Skin of body (tissue), 2 donors: Measurements from ENCODE around the genes RPLP2, BRSK2 and KRTAP5-6.

- RAMPAGE, long total RNA, result start-site peak on the plus strand at chr11:809955-810019, 4,229 and 141 reads in 2 replicates
Measured at GRCh38 chr11:808941-810054, at the start of gene RPLP2. TSS of gene RPLP2 (plus strand) at chr11:809967.

DNA sequence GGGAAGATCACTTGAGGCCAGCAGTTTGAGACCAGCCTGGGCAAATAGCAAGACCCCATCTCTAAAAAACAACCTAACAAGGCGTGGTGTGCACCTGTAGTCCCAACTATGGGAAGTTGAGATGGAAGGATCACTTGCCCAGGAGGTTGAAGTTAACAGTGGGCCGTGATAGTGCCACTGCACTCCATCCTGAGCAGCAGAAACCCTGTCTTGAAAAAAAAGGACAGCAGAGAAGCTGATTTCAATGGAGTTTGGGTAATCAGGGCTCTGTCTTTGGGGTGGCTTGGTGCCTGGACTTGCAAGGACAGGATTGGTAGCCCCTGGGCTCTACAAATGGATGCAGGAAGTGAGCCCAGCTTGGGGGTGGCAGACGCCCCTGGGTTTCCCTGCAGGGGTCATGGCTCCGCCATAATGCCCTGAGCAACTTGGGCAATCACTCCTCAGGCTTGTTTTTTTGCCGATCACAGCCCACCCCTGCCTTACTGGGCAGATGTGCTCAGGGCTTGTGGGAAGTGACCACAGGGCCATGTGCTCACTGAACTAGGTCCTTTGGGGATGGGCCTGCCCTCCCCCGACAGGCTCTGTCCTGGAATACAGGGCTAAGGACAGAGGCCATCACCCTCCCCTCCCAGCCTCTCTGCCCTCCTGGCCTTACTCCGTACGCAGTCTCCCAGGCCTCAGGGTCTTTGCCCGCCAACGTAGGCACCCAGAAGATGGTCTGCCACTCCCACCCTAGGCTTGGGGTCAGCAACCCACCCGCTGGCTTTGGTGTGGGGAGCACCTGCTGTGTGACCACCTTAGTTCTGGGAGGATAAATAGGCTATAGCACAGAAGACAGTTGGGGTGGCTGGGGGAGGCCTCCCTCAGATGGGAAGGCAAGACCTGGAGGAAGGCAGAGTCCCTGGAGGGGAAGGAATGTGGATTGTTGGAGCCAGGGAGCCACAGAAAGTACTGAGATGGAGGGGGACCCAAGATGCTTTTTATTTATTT, 3.7 kb downstream of the RPLP2 start:
- RAMPAGE, long total RNA, result no peak

DNA sequence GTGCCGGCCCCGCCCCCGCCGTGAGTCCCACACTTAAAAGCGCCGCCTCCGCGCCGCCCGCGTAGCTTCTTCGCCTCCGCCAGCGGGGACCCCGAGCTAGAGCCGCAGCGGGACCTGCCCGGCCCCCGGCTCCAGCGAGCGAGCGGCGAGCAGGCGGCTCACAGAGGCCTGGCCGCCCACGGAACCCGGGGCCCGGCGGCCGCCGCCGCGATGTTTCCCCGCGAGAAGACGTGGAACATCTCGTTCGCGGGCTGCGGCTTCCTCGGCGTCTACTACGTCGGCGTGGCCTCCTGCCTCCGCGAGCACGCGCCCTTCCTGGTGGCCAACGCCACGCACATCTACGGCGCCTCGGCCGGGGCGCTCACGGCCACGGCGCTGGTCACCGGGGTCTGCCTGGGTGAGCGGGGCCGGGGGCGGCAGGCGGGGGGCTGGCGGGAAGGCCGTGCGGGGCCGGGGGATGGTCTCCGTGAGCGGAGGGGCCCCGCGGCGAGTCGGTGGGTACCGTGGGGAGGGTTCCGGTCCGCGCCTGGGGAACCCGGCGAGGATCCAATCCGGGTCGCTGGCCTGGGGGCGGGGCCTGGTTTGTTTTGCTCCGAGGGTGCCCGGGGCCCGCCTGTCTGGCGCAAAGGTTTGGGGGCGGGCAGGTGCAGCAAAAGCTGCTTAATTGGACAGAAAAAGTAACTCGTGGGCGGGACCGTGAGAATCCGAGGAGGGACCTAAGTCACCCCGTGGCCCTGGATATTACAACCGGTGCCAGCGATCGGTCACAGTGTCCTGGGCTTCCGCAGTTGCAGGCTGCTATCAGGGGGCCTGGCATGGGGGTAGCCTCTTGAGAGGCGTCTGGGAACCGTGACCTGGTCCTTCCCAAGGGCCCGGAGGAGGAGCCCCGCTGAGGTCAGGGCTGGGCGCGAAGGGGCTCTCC, 1.1 kb downstream of the PNPLA2 start:
- RAMPAGE, long total RNA, result no peak

DNA sequence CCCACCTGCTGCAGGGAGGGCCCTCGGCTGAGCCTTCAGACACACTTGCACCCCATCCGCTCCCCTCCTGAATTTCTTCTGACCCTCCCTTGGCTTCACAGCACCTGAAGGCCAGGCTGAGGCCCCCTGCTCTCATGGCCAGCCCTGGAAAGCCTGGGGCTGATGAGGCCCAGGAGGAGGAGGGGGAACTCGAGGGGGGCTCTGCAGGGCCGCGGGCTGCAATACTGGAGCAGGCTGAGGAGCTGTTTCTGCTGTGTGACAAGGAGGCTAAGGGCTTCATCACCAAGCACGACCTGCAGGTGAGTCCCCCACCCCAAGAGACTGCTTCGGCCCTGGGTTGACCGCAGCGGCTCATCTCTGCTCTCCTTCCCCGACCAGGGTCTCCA, 748 bp downstream of the CRACR2B start:
- RAMPAGE, long total RNA, result no peak

- RAMPAGE, long total RNA, result no peak
Measured at GRCh38 chr11:830721-831433, 1.9 kb upstream of the CD151 start.

GRCh38 chr11:834782-835344, 2.1 kb downstream of the CD151 start:
- RAMPAGE, long total RNA, result no peak

- RAMPAGE, long total RNA, result no peak
Measured at GRCh38 chr11:861105-861385, 18.4 kb downstream of the TSPAN4 start.

GRCh38 chr11:932250-932563, 6.5 kb downstream of the AP2A2 start:
- RAMPAGE, long total RNA, result no peak

GRCh38 chr11:1010668-1011409, 25.7 kb downstream of the MUC6 start:
- RAMPAGE, long total RNA, result no peak

DNA sequence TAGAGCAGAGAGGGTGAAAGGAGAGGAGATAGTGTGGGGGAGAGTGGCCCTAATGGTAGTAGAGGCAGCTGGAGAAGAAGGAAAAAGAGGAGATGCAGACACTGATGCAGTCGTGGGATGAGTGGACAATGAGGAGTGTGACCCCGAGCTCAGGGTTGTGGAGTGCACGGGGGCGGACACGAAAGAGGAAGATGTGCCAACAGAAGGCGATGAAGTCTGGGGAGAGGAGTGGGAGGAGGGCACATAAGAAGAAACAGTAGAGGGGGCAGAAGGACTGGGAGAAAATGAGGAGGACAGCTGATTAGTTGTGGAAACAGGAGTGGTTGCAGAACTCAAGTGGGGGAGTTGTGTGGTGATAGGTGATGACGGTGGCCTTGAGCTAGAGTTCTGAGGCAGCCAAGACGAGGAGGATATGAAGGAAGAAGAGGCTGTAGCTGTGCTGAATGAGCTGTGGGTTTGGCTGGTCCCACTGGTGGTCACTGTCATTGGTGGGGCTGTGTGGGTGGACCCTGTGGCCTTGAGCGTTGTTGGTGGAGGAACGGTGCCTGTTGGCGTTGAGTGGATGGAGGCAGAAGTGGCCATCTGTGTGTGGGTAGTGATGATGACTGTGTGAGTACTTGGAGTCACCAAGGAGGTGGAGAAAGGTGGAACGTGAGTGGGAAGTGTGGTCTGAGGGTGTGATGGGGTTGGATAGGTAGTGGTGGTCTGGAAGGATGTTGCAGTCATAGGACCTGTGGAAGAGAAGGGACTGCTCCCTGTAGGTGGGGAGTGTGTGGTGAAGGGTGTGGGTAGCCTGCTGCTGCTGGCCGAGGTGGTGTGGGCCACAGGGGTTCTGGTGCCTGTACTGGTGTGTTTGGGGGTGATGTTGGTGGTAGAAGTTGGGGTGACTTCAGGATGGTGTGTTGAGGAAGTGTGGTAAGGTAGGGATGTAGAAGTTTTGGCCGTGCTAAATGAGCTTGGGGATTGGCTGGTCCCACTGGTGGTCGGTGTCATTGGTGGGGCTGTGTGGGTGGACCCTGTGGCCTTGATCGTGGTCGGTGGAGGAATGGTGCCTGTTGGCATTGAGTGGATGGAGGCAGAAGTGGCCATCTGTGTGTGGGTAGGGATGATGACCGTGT, 20.0 kb downstream of the MUC6 start:
- RAMPAGE, long total RNA, result no peak

GRCh38 chr11:1061089-1061560, 24.6 kb upstream of the MUC6 start:
- RAMPAGE, long total RNA, result no peak

- RAMPAGE, long total RNA, result no peak
Measured at GRCh38 chr11:1064105-1064813, 27.7 kb upstream of the MUC6 start.

DNA sequence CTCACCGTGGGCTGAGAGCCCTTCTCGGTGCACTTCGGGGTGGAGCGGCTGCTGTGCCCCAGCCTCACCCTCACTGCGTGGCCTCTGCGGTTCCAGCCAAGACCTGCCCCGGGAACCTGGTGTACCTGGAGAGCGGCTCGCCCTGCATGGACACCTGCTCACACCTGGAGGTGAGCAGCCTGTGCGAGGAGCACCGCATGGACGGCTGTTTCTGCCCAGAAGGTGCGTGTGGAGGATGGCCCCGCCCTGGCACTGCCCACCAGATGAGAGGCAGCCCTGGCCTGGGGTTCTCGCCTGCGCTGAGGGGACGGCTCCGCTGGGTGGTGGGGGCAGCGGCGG, 45.0 kb upstream of the MUC6 start:
- RAMPAGE, long total RNA, result no peak

DNA sequence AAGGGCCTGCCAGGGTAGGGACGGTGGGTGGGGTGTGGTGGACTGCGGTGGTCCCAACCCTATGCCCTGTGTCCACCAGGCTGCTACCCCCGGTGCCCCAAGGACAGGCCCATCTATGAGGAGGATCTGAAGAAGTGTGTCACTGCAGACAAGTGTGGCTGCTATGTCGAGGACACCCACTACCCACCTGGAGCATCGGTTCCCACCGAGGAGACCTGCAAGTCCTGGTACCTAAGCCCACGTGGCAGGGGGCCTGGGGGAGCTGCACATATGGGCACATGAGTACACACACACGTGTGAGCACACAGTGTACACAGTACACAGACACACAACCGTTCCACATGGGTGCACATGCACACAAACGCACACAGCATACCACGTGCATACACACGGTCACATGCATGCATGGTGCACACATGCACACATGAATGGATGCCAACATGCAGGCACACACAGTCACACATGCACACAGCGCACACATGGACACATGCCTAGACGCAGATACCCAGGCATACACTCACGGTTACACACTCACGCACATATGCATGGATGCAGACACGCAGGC, 54.2 kb upstream of the MUC6 start:
- RAMPAGE, long total RNA, result no peak

DNA sequence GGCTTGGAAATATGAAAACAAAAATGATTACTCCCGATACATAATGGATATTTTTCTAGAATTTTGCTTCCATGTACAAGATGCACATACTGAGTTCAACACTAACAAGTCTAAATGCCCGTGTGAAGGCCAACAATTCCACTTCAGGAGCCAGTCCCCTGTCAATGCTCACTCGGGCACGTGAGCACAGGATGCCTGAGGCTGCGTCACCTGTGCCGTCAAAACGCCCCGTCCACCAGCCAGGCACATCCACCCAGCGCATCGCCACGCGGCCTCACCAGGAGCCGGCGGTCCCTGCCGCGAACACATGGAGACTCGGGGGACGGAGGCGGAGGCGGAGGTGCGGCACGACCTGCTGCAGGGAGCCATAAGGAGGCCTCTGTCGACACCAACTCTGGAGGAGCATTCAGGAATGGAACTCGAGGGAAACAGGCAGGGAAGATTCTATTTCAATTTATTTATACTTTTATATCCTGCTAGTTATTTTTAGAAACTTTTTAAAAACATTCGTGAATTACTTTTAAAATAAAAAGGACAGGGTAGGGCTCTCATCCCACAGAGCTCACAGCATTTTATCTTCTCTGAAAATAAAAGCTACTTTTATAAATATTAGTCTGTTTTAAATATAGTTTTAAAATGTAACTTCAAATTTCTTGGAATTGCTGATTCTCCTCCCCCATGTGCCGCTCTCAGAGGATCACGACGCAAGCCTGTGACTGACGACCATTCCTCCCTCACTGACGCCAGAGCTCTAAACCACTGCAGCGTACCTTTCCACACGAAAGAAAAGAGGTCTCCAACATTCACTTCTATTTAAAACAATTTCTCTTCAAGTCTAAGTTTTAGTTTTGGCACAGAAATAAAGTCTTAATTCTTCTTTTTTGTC, 9.6 kb downstream of the TOLLIP start:
- RAMPAGE, long total RNA, result no peak

GRCh38 chr11:1351329-1351952, 38.3 kb upstream of the BRSK2 start:
- RAMPAGE, long total RNA, result no peak

DNA sequence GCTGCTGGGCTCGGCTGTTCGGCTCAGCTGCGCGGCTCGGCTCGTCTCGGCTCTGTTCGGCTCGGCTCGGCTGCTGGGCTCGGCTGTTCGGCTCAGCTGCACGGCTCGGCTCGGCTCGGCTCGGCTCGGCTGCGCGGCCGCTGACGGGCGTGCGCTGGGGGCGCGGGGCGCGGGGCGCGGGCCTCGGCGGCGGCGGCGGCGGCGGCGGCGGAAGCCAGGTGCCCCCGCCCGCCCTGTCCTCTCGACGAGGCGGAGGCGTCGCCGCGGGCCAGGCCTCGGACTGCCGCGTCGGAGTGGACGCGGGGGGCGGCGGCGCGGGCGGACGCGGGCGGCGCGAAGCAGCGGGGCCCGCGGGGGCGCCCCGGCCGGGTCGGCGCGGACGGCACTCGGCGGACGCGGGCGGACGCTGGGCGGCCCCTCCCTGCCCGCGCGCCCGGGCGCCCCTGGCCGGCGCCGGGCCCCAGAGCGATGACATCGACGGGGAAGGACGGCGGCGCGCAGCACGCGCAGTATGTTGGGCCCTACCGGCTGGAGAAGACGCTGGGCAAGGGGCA, at the start of gene BRSK2:
Gene BRSK2 (plus strand): TSS at position 118 of the 554 bp plus-strand sequence.
- RAMPAGE, long total RNA, result no peak

DNA sequence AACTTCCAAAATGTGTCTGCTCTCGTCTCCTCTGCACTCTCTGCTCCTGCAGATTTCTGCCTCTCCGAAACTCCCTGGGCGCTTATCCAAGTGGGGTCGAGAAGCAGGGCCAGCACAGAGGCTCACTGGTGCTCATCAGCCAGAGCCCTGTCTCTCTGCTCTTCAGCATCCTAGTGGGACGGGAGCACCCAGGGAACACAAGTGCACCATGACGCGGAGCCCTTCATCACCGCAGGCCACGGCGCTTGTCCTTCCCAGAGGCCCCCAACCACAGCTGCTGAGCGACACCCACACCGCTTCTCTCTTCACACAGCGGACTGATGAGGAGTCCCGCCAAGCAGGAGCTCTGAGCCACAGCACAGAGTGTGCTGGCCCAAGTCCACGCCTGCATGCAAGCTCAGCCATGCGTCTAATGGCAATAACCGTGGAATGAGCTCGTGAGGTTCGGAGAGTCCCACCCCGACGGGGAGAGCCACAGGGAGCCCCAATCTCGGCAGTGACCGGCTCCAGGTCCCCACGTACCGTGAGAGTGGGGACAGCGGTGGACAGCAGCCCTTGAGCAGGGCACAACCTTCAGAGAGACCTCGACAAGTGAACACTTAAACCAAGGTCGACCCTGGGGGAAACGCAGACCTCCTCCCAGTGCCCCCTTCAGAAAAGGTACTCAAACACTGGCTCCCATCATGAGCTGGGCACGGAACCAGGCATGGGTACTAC, 28.0 kb upstream of the MOB2 start:
- RAMPAGE, long total RNA, result no peak

- RAMPAGE, long total RNA, result no peak
Measured at GRCh38 chr11:1567102-1568204, 4.6 kb downstream of the DUSP8 start.

GRCh38 chr11:1696913-1697339, at the start of gene KRTAP5-6:
TSS of gene KRTAP5-6 (plus strand) at chr11:1697195.
- RAMPAGE, long total RNA, result no peak